ENCODE data around the genes UBE2QL1 and FASTKD3.

DNA sequence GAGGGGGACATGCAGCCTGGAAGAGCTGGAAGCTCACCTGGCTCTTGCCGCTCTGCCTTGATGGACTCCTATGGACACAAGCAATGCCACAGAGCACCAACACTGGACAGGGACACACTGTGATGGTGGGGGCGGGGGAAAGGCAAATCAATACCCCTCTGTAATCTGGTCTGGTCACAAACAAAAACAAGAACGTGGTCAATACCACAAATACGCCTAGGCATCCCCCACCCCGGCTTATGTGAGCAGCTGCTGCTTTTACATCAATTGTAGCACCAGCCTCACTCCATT is 29.6 kb upstream of the ICE1 start:
- RRBS, result no CpG with 5 or more reads among the region's 5 CpGs

DNA sequence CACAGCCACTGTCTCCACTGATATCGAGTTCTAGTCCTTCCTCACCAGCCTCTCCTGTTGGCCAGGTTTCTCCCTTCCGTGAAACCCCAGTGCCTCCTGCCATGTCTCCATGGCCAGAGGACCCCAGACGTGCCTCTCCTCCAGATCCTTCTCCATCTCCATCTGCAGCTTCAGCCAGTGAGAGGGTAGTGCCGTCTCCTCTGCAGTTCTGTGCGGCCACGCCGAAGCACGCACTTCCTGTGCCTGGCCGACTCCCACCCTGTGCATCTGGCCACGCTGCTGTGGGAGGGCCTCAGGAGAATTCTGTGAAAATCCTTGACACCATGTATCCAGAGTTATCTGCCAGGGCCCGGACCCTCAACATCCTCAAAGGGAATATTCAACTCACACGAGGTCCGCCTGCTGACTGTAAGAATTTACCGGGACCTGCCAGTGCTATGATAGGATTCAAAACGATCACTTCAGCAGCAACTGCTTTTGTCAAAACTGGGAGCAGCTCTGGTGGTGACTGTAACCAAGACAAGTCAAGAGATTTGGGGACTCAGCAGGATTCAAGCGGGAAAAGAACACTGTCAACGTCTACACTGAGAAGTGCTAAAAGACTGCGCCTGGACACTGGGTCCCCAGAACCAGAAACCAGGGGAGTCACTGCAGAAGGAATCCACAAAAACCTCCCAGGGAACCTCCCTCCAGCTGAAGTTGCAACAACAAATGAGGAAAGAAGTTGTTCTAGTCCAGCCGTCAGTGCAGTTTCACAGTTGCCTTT is 42.0 kb downstream of the ICE1 start:
- RRBS, result 92% methylated on average over 4 of the region's 19 CpGs

DNA sequence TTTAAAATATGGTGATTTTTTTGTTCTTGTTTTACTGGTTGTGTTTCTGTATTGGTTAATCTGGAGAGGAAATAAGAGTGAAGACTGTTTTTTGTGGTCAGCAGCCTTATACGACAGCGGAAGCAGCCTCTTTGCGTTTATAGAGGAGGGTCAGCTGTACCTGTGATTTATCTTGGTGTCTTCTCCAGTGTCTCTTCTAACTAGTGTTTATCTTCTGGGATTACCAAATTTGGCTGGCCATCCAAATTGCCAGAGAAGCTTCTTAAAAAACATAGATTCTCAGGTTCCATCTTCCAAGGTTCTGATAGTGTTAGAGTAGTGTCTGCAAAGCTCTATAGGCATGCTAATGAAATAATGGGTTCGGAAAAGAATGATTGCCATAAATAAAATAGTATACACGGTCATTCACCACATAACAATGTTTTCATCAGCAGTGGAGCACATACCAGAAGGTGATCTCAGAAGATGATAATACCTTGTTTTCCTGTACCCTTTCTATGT is 58.8 kb downstream of the ICE1 start:
- RRBS, result no CpG with 5 or more reads among the region's 5 CpGs

DNA sequence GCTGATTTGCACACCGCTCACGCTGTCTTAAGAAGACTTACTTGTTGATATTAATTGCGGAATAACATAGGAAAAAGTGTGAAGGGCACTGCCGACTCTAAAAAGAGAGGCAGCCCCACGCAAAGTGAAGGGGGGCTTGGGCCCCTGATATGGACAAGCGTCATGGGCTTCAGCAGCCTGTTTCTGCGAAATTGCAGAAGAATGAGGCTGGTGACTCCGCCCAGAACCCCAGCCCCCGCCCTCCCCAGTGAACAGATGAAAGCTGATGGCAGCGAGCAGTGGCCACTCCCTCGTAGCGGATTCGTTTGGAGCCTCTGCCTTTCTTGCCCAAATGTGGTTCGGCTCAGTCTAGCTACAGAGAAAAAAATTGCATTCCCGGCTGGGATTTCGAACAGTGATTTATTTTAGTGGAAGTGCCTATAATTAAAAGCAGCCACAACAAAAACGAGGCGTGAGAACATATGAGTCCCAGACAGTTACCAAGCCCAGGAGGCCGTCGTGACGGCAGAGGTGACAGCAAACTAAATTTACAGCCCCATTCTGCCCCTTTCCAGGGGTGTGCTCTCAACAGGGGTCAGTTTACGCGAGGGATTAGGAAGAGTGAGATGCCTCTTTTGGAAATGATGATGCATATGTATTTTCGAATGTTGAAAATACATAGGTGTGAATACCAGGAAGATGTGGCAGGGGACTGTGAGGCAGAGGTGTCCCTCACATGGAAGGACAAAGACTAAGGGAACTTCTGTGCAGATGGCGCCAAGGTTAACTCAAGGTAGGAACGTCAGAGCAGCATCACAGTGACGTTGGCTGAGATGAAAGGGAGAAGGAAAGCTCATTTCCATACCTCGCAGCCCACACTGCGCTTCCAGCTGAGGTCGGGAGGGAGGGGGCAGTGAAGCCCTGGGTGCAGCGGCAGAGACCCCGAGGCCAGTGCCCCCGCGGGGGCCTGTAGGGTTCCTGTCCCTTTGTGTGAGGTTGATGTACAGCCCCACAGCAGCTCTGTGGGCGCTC is 150.1 kb downstream of the ICE1 start:
- RRBS, result no CpG with 5 or more reads among the region's 35 CpGs

DNA sequence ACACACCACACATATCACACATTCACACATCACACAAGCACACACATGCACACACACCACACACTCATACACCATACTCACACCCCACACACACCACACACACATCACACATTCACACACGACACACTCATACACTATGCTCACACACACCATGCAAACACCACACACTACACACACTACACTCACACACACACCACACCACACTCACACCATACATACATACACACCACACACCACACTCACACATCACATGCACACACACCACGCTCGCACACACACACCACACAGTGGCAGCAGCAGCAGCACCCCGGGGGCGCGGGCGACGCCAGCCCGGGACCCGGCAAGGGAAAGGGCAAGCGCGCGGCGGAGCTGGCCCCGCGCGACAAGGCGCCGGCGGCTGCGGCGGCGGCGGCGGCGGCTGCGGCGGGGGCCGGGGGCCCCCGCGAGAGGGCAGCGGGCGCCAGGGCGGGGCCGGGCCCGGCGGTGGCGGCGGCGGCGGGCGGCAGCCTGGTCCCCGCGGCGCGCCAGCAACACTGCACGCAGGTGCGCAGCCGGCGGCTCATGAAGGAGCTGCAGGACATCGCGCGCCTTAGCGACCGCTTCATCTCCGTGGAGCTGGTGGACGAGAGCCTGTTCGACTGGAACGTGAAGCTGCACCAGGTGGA is at the start of gene UBE2QL1:
Gene UBE2QL1 (plus strand): TSS at position 527 of the 665 bp plus-strand sequence.
- RRBS, result 5% methylated on average over 29 of the region's 59 CpGs

DNA sequence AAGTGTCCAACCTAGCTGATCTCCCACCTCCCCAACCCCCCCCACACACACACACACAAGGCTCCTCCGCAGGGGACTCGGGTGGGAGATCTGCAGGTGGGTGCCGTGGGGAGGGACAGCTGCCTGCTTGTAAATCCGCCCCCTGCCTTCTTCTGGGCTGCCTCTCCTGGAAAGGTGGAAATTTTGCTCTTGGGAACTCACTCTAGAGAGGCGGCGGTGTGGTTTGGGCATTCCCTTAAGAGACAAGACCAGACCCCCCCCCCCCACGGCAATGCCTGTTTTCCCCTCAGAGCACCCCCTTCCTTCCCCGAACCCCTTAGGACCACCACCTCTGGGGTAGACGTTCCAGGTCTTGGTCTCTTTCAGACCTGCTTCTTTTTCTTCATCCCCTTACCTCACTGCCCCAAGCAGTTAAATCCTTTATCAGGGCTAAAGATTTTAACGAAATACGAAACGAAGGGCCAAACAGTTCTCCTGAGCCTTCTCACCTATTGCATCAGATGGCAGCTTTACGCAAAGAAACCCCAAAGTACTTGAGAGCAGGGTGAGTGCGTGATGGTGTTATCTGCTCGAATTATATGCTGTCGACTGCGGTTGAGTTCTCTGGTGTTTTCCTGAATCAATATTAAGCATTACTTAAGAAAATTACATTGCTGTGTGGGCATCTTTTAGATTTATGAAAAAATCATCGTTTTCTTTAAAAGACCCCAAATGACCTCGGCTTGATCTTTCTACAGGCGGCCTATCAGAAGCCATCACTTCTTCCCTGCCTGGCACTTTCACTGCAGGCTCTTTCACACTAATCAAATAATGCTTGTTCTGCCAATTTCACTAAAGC is 1.4 kb downstream of the UBE2QL1 start:
- RRBS, result no CpG with 5 or more reads among the region's 20 CpGs

- RRBS, result no CpG with 5 or more reads among the region's 9 CpGs
Measured at GRCh38 chr5:6602155-6602813, 30.6 kb downstream of the NSUN2 start.

DNA sequence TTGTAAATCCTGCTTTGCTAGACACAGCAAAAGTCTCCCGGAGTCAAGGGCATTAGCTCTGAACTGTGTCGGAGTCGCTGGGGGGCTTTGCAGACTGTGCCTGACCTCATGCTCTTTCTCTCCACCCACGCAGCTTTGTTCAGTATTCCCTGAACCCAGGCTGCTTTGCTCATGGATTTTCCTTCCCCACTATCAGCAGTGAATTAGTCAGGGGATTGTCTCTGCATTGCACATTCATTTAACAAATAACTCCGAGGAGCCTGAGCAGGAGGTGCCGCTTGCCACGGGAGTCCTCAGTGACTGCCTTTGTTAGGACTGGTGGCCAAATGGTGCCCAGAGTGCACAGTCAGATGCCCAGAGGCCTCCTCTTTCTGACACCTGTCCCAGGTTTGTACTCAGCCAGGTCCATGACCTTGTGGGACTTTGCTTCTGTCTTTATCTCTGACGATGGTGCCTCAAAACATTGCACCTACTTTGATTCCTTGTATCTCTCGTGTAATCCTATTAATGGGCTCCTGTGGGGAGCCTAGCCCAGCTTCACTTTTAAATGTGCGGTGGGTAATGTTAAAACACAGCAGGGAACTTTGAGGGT is 4.3 kb downstream of the SRD5A1 start:
- RRBS, result no CpG with 5 or more reads among the region's 10 CpGs

DNA sequence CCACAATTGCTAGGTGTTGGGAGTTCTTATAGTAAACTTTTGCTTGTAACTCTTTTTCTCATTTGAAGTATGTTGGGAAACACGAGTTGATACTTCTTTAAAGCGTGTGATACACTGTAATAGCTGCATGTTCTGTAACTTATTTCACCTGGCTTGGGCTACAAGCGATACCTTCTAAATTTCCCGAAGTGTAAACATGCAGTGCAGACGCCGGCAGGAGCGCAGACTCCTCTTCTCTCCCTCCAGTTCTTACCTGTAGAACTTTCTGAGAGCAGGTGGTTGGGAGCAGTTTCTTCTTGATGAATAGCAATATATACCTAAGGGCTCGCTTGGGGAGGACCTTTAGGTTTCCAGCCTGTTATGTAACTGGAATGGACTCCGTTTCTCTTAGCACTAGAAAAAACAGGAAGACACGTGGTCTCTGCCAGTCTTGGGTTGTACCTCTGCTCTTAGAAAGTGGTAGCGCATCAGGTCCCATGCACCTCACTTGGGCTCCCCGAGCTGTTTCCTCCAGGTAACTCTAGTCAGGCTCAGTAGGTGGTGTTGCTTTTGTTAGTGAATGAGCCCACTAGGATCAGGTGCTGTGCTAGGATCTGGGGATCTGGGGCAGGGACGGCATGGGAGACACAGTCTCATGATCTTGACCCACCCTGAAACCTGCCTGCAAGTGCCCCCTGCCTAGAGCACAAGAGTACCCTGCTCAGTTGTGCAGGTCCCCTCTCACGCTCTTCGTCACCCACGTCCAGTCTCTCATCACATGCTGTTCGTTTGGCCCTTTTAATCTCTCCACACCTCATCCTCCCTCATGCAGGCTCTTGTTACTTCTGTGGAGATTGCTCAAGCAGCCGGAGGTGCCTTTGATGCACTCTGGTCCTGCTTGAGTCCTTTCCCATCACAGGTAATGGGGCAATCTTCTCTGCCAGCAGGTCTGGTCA is 2.7 kb downstream of the TENT4A start:
- RRBS, result no CpG with 5 or more reads among the region's 18 CpGs

- RRBS, result no CpG with 5 or more reads among the region's 16 CpGs
Measured at GRCh38 chr5:6723292-6723933, 10.2 kb downstream of the TENT4A start.

- RRBS, result no CpG with 5 or more reads among the region's 3 CpGs
Measured at GRCh38 chr5:7250495-7251120, 145.3 kb upstream of the ADCY2 start.

DNA sequence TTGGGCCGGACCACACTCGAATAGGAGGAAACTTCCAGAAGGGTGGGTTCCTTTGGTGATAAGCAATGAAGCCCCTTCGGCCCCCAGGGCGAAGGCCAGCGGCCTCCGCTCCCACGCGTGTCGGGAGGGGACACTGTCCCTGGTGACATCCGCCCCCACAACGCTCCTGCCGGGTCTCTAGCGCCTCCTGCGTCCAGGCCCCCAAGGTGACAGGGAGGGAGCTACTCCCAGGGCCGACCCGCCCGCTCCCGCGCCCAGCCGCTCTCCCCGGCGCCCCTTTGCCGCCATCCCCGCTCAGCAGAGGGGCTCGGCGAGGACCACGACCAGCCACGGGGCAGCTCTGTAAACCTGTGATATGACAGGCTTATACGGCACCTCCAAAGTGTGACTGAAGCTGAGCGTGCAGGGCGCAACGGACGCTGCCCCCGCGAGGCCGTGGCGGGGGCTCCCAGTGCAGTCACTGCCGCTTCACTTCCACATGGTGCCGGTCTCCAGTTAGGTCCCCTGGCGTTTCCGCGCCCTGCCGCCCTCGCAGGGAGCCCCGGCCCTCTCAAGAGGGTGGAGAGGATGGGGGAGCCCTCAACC is 1.0 kb upstream of the ADCY2 start:
- RRBS, result 31% methylated on average over 17 of the region's 45 CpGs

DNA sequence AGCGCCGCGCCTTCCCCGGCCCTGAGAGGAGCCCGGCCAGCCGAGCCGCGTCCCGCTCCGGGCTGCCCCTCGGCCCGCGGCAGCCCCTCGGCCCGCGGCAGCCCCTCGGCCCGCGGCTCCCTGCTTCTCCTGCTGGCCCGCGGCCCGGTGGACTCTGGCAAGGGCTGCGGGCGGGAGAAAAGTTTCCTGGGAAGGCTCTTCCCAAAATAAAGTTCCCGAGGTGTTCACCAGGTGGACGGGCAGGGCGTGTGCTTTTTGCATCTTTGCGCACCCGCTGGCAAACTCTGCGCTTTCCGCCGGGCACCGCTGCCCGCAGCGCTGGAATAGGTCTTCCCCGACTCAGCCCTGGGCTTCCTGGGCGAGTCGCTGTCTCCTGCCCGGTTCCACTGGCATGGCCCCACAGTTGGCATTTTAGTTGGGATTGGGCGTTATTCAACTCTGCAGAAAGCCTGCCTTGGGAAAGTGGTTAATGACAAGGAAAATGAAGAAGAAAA is 639 bp downstream of the ADCY2 start:
- RRBS, result 5% methylated on average over 17 of the region's 40 CpGs

DNA sequence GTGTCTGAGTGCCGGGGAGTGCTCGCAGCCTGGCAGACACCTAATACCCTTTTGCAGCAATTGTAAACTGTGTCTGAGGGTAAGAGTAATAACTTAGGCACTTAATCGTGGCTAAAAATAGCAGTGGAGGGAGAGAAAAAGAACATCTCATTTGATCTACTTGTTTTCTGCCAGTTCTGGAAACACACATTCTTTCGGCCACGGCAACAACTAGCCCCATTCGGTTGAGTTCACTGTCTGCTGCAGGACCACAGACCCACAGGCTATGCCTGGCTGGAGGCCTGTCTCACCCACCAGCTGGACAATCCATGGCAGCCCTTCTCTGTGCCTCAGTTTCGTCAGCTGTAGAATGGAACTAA is 16.5 kb downstream of the ADCY2 start:
- RRBS, result no CpG with 5 or more reads among the region's 7 CpGs

DNA sequence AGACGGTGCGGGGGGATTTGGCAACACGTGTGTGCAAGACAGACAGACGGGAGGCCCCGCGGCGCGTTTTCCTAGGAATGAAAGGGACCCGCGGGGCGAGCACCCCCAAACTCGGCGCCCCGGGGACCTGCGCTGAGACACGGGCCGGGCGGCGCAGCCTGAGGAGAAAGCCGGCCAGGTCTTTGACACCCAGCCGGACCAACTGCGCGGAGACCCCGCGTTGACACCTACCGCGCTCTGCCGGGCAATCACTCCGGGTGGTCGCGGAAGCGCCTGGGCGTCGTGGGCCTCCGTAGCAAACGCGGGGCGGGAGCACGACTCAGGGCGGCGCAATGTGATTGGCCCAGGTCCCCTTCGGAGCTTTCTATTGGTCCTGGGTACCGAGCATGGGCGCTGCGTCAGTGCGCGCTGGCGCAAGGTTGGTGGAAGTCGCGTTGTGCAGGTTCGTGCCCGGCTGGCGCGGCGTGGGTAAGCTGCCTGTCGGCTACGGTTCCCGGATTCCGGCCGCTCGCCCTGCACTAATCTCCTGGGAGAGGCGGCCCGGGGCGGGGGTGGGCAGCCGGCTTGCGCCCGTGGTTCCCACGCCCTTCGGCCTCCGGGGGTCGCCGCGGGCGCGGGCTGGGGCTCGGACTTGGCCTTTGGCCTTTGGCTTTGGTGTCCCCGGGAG is at the start of gene FASTKD3:
Gene FASTKD3 (minus strand): TSS at position 284 of the 667 bp plus-strand sequence.
- RRBS, result 1% methylated on average over 35 of the region's 77 CpGs

DNA sequence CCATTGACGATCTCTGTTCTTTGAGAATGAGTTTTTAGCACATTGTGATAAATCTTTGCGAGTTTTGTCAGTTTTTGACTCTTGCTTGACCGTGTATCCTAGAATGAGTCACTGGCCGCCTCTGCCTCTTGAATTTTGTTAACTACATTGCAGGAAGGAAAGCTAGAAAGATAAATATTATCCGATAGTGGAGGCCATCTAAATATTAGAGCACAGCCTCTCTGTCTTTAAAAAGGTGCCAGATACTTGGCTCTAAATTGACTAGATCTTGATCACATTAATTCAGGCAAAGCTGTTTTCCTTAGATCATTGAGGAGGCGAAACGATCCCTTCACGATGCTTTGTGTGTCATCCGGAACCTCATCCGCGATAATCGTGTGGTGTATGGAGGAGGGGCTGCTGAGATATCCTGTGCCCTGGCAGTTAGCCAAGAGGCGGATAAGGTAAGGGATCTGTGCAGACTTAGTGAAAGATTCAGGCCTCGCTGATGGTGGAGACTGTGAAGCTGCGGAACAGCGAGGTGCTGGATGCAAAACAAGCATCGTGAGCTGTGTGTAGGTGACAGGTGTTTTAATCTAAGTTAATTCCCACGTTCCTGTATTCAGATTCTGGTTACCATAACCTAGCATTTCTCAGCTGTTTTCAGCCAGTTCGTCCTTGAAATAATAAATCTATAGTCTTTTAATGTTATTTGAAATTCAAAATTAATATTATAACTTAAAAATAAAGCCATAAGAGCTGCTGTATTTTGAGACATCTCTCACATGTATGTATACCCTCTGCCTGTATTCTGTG is 12.3 kb downstream of the CCT5 start:
- RRBS, result no CpG with 5 or more reads among the region's 19 CpGs

GRCh38 chr5:10354584-10354783 is 989 bp downstream of the MARCHF6 start:
- RRBS, result no CpG with 5 or more reads among the region's 4 CpGs

DNA sequence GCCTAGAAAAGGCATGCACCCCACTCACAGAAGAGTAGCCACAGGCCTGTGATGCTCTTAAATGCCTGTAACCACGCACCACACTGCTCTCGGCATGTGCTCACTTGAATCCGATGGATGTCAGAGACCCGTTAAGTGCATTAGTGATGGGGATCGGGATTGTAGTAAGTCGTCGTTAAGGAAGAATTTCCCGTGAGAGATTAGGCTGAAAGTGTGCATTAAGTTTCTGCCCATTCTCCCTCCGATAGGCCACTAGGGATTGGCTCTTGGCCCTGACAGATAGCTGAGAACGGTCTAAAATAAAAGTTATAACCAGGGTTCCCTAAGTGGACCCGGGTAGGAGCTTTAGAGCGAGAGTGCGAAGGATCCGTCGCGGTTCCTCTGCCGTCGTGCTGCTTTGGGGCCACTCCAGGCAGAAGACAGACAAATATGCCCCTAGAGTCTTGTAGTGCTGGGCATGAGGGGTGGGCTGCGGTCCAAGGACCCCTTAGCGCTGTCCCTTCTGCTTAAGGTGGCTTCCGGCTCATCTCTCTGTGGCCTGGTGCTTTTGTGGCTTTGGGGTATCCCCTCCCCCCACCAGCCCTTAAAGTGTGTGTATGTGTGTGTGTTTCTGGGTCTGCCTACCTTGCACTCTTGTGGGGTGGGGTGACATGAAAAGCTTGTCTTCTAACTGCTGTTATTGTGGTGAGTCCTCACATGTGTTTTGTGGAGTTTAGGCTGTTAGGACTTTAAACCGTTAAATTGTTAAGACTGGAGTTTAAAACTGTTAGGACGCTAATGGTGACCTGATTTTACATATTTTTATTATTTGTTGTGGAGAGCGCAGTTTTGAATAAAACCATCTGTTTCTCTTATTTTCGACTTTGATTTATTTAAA is 23.4 kb downstream of the MARCHF6 start:
- RRBS, result no CpG with 5 or more reads among the region's 25 CpGs

DNA sequence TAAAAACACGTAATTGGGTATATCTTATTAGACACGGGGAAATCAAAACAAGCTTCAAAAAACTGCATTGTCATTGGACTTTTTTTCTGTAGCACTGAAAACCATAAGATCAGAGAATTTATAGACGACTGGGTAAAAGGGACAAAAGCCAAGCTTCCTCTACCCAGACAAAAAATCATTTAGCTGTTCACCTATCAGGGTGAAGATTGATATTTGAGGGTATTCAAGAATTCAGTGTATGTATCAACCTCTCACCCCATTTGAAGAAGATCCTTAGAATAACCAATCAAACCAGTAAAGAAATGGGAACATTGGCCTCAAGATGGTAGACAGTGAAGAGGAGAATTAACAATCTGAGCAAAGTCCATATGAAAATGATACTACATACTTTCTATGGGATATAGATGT is 19.3 kb upstream of the ROPN1L start:
- RRBS, result no CpG with 5 or more reads among the region's 3 CpGs

Data from hTERT-HM (cell line).